AG10803 (cell line): ENCODE measurements around a stretch of chr11.

GRCh38 chr11:132718959-132719665, 813.2 kb downstream of the OPCML start:
- RRBS = no CpG with 5 or more reads among the region's 21 CpGs

DNA sequence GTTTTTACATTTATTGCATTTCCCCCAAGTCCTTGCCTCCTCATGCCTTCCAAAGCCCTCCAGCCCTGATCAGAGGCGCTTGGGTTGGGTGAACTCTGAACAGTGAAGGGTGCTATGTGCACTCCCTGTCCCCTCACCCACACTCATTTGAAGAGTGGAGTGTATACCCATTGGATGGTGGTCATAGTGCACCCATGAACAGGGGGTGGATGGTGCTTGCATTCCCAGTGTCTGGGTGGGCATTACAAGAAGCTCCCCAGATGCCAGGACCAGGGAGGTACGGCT, 493.0 kb downstream of the OPCML start:
- RRBS = no CpG with 5 or more reads among the region's 2 CpGs

- RRBS = no CpG with 5 or more reads among the region's 6 CpGs
Observed at GRCh38 chr11:133957840-133958260, 1.1 kb upstream of the IGSF9B start.

DNA sequence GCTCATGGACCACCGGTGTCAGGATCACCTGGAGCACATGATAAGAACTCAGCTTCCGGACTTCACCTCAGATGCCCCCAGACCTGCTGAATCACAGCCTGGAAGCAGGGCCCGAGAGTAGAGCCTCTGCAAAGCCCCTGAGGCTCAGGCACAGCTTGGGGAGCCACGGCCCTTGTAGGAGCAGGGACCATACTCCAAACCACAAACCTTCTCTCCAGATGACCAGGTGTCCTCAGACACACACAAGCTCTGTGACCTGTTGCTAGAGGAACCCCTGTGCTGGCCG, 13.9 kb upstream of the IGSF9B start:
- RRBS = no CpG with 5 or more reads among the region's 5 CpGs

- RRBS = no CpG with 5 or more reads among the region's 6 CpGs
Observed at GRCh38 chr11:134258346-134259011, 5.1 kb downstream of the ACAD8 start.

- RRBS = no CpG with 5 or more reads among the region's 12 CpGs
Observed at GRCh38 chr11:134979092-134979515, 567.1 kb upstream of the B3GAT1 start.